ENCODE results near the gene GARIN2.

DNA sequence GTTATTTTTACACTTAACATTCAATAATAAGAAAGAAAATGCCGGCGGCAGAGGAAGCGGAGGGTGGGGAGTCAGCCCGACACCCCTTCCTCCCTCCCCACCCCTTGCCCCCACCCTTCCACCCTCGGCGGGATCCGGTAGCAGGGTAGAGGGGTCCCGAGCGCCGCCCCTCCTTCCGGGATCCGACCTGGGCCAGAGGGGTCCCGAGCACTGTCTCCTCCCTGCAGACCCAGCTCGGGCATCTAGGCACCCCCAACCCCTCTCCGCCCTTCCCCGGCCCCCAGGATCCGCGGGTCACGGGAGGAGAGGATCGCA lies 748 bp downstream of the MAX start:
- RRBS, result 2% methylated on average over 17 of the region's 20 CpGs

DNA sequence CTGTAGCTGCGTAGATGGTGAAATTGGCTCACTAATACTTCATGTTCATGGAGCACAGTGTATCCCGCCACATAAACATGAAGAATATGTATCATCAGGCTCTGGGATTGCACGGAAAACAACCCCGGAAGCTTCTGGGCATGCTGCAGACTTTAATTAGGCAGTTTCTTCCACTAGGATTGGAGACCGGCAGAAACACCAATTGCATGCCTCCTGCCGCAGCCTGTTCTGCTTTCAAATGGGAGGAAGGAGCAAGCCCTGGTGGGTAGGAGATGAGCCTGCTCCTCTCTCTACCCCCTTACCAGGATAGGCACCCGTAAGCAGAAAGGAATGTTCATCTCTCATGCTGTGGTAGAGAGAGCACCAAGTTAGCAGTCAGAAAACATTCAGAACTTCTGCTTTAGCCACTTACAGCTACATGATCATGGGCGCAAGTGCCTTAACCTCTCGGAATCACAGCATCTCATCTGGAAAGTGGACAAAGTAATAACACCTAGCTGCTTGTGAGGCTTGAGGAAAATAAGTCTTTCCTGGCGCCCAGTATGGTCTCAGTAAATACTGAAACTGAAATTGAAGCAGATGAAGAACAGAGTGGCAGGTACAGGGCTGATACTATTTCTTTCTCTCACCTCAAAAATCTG lies 129.9 kb upstream of the FUT8 start:
- RRBS, result no CpG with 5 or more reads among the region's 10 CpGs

GRCh38 chr14:65302484-65303356 lies 109.8 kb upstream of the FUT8 start:
- RRBS, result no CpG with 5 or more reads among the region's 8 CpGs

DNA sequence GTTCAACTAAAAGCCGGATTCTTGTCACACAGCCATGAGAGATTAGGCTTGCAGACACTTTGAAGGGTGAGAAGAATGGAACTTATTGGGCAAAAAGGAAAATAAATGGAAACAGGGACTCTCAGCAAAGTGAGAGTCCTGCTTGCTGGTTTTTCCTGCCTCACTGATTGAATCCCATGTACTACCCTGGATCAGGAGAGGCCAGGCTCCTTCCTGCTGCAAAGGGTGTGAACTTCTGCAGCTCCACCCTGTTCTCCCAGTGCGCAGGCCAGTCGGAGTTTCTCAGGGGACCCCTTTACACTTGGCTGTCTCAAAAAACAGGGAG lies 77.0 kb upstream of the FUT8 start:
- RRBS, result no CpG with 5 or more reads among the region's 3 CpGs

DNA sequence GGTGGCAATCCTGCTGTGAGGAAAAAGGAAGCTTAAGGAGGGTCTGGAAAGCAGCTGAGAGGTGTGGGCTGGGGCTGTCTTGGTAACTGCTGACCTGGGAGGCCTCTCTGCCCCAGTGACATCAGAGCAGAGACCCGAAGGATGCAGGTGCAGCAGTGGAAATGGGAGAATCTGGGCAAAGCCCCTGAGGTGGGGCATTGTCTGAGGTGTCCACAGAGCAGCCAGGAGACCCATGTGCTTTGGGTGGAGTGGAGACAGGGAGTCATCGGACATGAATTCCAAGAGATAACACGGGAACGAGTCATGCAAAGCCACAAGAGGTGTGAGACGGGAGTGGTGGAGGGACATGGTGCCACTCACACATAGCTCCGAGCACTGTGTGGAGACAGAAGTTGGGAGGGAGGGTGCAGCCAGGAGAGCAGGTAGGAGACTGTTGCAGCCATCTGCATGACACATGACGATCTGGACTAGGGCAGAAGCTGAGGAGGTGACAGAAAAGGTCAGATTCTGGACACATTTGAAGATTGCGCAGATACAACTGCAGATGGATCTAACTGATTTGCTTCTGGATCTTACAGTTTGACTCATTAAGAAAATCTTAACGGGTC lies 379.6 kb downstream of the FUT8 start:
- RRBS, result no CpG with 5 or more reads among the region's 9 CpGs

DNA sequence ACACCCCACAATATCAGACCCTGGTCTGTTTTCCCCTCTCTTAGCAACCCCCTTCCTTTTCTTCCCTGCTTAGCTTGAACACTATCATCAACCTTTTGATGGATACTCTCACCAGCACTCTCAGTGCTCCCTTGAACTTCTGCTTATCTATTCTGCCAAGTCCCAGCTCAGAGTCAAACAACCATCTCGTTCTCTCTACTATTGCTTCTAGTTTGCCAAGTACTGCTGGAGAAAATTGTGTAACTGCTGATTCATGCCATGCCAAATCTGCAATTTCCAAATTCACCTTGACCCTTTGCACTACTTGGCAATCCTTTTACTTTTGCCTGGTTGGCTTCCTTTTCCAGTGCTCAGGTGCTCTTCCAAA lies 2.9 kb upstream of the CCDC196 start:
- RRBS, result no CpG with 5 or more reads among the region's 1 CpG

DNA sequence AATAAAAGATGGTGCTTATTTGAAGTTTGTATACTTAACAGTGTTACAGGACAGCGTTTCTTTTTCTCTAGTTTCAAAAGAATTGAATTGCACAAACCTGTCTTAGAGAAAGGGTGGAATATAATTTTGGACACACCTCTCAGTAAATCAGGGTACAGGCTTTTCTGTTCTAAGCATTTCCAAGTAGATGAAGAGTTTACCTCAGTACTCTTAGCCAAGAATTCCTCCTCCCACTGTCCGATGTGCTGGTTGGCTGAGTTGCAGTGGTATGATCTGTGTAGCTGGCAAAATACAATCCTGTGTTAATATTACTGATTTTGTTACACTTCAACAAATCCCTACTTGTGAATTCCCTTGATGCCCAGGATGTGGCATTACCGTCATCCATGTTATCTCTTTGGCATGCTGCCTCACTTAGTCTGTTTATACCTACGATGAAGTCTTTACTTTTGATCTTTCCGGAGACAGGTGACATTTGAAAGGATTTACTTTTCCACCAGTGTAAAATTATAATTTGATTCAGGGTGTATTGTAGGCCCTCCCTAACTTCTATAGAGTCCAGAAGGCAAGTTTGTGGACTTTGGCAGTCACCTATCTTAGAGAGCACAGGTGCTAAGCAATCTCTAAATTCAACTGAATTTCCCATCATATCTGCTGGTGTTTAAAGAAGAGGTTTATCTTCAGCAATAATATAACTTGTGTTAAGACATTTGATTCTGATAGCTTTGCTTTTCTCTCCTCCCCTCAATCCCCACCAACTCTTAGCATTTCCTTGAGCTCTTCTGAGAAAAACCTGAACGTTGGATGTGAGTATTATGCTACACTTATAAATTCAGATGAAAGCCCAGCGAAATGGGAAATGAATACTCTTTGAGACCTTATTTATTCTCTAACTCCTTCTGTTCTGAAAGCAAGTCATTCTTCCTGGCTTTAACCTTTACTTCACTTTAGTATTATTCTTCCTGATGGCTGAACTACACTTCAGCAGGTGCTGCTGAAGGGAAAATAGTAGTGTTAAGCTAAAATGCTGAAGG lies 10.2 kb downstream of the CCDC196 start:
- RRBS, result no CpG with 5 or more reads among the region's 7 CpGs

GRCh38 chr14:66662707-66663363 lies 154.9 kb downstream of the GPHN start:
- RRBS, result no CpG with 5 or more reads among the region's 4 CpGs

GRCh38 chr14:66704222-66704816 lies 196.4 kb downstream of the GPHN start:
- RRBS, result no CpG with 5 or more reads among the region's 10 CpGs

DNA sequence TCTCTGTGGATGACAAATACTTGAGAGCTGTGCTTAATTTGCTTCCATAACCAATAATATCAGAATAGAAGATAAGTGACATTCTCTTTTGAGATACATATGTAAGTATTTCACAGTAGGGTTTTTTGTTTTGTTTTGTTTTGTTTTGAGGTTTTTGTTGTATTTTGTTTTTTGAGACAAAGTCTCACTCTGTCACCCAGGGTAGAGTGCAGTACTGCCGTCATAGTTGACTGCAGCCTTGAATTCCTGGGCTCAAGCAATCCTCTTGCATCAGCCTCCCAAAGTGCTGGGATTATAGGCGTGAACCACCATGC lies 41.9 kb upstream of the GARIN2 start:
- RRBS, result no CpG with 5 or more reads among the region's 2 CpGs

DNA sequence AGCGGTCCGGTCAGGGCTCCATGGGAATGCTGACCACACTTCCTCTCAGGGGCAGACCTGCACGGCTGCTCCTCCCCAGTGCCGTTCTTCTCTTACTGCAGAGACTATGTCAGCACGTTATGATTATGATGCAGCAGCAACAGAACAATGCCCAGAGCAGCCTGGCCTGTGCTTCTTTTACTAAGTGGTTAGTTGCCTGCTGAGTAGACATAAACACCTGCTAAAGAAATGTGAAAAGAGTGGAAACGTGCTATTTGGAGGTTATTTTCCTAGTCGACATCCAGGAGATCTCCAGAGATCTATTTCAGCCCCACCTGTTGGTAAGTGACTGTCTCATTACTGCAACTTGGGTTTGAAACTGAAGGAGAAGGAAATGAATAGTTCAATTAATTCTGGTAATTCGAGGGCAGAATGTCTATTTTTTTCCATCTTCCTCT lies at the start of gene GARIN2:
Gene GARIN2 (plus strand): TSS at position 191 of the 437 bp plus-strand sequence.
- RRBS, result no CpG with 5 or more reads among the region's 8 CpGs

- RRBS, result no CpG with 5 or more reads among the region's 5 CpGs
Observed at GRCh38 chr14:67653480-67654218, 20.8 kb downstream of the VTI1B start.

GRCh38 chr14:67886252-67886865 lies 66.8 kb downstream of the RAD51B start:
- RRBS, result no CpG with 5 or more reads among the region's 3 CpGs

- RRBS, result no CpG with 5 or more reads among the region's 6 CpGs
Observed at GRCh38 chr14:68164326-68165350, 345.1 kb downstream of the RAD51B start.

DNA sequence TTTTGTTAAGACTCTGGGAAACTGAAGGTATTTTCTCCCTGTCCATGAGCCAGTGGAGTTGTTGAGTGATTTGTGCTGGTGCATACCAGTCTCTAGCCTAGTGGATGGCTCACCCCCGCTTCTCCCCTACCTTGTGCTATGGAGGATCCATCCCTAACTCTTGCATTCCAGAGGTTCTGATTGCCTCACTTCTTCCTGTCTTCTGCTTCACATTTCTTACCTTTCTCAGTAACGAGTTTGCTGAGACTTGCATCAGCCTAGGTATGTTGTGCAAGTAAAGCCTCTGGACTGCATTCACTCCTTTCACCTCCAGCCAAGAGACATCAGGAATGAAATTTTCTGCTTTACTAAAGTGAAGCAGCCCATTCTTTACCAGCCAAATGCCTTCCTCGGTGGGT lies 391.5 kb downstream of the ZFP36L1 start:
- RRBS, result no CpG with 5 or more reads among the region's 3 CpGs

- RRBS, result no CpG with 5 or more reads among the region's 15 CpGs
Observed at GRCh38 chr14:68476135-68477470, 316.3 kb downstream of the ZFP36L1 start.

- RRBS, result no CpG with 5 or more reads among the region's 7 CpGs
Observed at GRCh38 chr14:68518720-68519570, 273.9 kb downstream of the ZFP36L1 start.

- RRBS, result no CpG with 5 or more reads among the region's 6 CpGs
Observed at GRCh38 chr14:68565890-68566724, 226.8 kb downstream of the ZFP36L1 start.

- RRBS, result no CpG with 5 or more reads among the region's 23 CpGs
Observed at GRCh38 chr14:68628725-68629567, 163.9 kb downstream of the ZFP36L1 start.

DNA sequence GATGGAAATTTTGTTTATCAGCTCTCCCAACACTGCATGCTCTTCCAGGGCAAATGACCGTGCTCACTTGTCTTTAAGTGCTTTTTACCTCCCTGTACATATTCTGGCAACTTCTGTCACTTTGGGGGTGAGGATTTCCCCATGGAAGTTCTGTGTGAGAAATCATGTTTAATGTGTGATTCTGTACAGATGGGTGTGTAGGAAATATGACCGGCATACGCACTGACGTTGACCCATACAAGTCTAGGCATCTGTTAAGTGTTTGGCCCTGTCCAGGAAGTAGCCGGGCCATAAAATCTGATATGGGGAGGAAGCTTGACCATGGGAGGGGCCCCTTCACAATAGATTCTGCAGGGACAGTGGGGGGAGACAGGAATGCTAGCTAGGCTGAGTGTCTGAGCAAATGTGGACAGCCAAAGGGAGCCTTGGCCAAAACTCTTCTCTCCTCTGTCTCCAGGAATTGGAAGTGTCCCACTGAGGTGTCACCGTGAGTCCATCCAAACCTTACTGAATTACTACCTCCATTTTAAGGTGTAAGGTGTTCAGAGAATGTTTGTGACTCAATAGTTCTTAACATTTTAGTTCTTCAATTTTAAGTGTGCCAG lies 65.1 kb downstream of the ZFP36L1 start:
- RRBS, result 82% methylated on average over 4 of the region's 6 CpGs

Measured in AG10803 (cell line).